AG10803 (cell line): Measurements from ENCODE around the genes TRAF3IP3 and HHAT.

GRCh38 chr1:208029972-208030947 lies 119.3 kb upstream of the CD34 start:
- RRBS, result no CpG with 5 or more reads among the region's 12 CpGs

- RRBS, result no CpG with 5 or more reads among the region's 3 CpGs
These were observed 40.4 kb downstream of the PLXNA2 start for GRCh38 chr1:208203878-208204090.

DNA sequence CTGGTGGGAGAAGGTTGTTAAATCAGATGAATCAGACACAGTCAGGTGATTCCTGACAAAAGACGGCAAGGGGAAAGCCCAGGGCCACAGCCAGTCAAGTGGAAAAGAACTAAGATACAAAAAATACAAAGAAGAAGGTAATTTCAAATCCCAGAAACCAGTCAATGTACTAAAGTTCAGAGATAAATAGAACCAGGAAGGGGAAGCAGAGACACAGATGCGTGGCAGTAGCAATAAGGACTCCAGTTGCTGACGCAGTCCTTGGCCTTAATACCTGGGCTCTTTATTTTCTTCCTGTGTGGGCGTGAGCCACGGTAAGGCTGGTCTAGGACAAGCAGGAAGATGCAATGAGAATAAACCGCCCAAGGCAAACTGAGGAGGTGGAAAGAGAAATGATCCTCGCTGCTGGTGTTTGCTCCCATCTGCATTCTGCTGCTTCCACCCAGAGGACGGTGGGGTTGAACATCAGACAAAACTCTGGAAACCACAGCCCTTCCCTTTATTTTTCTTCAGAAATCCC lies 65.6 kb upstream of the PLXNA2 start:
- RRBS, result no CpG with 5 or more reads among the region's 8 CpGs

DNA sequence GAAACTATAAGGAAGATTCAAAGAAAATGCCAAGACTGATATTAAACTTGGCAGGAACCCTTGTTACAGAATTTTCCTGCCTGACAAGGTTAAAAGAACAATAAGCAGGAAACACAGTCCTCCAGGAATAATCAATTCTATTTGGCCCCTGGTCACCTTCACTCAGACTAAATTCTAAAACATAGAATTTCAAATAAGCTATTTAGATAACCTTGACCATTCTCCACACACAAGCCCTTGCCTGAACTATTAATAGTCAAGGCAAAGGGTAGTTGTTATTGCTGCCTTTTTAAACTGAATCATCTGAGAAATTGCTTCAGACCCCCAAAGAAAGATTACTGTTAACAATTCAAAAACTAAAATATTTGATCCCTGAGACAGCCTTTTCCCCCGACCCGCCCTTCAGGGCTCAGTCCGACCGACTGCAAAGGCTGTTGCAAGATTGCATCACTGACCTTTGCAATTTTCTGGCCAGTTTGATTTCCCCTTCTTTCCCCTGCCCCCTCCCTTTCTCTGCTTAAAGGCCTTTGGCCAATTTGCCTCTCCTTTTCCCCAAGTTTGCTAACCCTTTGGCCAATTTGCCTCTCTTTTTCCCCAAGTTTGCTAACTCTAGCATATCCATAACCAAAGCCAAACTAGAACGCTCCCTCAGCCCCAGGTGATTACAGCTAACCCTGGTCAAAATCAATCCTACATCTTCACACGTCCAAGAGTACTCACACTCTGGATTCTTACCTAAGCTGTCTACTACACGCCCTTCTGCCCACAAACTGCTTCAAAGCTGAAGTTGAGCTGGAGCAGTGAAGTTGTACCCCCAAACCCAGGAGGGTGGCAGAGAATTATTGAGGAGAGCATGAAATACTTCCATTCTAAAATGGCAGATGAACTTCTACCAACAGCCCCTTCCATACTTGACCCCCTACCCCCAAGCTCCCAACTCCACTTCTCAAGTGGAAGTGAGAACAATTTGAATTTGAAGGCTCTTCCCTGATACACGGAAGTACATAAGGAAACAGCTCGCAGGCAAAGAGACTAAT lies 1.3 kb upstream of the G0S2 start:
- RRBS, result no CpG with 5 or more reads among the region's 9 CpGs

- RRBS, result no CpG with 5 or more reads among the region's 3 CpGs
These were observed 12.8 kb upstream of the TRAF3IP3 start for GRCh38 chr1:209742883-209743695.

DNA sequence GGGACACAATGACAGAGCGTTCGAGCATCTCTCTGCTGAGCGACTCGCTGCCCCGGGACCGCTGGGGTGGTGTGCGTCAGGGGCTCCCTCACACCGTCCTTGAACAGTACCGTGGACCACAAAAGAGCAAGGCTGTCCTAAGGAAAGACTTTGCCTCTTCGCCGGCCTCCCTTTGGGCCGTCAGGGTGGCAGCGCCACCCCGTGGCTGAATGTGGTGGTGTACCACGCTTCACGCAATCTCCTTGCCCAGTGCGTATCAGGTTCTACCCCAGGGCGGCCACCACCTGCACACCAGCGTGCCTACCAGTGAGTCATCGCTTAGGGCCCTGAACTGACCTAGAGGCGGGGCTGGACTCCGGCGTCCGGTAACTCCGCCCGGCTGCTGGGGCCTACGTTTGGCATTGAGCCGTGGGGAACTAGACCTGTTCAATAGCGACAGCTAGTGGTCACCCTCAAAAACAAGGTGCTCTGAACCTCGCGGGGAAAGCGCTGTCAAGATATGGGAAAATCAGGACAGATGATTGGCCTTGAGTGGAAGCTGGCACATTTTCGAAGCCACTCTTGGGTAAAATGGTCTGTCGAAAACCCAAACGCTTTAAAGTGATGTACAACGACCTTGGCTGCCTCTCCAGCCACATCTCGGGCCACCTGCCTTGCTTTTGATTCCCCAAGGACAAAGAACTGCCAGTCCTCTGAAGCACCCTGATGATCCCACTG lies 8.1 kb upstream of the TRAF3IP3 start:
- RRBS, result 22% methylated on average over 5 of the region's 37 CpGs

DNA sequence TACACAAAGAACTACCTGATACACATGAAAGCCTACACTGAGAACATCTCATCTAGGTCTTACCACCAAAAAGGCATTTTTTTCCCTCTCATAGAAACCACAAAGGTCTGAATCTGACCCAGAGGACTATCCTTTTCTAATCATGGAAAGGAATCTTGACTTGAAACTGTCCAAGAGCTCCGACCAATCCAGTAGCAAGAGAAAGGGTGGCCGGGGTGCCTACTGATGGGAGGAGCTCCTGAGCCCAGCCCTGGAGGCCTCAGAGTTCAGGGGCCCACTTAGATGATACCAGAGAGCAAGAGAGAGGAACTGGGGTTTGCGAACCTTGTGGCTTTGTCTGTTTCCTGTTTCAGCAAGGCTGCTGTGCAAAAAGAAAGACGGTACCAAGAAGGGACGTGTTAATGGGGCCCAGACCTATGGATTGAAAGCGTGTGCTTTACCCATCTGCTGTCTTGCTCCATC lies at the start of gene TRAF3IP3:
Gene TRAF3IP3, plus strand, starts transcription at position 281 of the 462 bp plus-strand sequence.
- RRBS, result no CpG with 5 or more reads among the region's 6 CpGs

- RRBS, result no CpG with 5 or more reads among the region's 2 CpGs
These were observed 9.0 kb downstream of the C1orf74 start for GRCh38 chr1:209775304-209775904.

GRCh38 chr1:209801013-209801797 lies 4.7 kb downstream of the IRF6 start:
- RRBS, result 22% methylated on average over 3 of the region's 5 CpGs

DNA sequence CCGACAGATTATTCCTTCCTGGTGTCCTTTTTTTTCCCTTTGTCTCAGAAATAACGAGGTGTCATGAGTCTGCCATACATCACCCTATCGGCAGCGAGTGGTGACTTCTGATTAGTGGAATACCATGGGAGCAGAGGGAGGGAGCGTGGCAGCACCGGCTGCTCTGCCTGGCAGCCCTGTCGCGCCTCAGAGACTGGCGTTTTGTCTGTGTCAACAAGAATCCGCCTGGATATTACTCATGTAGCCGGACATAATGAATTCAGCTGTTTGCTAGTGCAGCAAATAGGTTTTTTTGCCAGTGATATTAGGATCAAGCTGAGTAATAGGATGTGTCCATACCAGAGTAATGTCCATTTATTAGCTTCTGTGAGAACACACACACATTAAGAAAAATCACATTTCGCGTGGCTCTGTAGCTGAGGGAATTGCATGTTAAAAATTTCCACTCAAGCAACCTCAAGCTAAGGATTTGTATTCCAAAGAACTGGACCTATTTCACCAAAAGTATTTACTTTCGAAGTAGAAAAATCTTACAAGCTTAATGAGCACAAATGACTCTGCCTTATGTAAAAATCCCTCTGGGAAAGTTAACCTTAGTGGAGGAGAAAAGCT lies 51.9 kb downstream of the UTP25 start:
- RRBS, result 51% methylated on average over 5 of the region's 14 CpGs

GRCh38 chr1:210328474-210329683 lies at the start of gene HHAT:
HHAT (plus strand) TSS chr1:210328902.
- RRBS, result 1% methylated on average over 59 of the region's 102 CpGs

- RRBS, result no CpG with 5 or more reads among the region's 5 CpGs
These were observed 45.7 kb downstream of the HHAT start for GRCh38 chr1:210374393-210374792.

DNA sequence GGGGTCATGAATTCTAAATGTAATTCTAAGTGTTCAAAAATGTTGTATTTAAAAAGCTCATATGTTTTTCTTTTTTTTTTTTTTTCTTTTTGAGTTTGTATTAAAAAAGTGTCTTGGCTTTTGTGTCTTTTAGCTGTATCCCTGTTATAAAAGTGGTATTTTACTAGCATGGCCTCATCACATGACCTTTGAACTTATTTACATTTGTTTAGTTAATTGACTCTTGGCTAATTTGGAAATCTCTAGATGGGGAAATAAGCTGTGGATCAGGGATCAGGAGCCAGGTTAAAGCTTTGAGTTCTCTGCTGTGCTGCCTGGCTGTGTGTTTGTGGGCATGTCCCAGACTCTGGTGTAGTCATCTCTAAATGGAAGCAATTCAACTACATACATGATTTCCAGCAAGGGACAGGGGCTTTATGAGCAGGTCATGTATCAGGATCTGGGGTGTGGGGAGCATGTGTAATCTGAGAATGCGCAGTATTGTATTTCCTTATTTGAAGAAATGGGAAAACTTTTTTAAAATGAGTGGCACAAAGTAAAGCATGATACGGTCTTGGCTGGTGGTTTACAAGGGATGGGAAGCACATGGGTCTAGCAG lies 56.6 kb downstream of the HHAT start:
- RRBS, result no CpG with 5 or more reads among the region's 2 CpGs

- RRBS, result no CpG with 5 or more reads among the region's 8 CpGs
These were observed 146.0 kb downstream of the KCNH1 start for GRCh38 chr1:210987914-210988325.

DNA sequence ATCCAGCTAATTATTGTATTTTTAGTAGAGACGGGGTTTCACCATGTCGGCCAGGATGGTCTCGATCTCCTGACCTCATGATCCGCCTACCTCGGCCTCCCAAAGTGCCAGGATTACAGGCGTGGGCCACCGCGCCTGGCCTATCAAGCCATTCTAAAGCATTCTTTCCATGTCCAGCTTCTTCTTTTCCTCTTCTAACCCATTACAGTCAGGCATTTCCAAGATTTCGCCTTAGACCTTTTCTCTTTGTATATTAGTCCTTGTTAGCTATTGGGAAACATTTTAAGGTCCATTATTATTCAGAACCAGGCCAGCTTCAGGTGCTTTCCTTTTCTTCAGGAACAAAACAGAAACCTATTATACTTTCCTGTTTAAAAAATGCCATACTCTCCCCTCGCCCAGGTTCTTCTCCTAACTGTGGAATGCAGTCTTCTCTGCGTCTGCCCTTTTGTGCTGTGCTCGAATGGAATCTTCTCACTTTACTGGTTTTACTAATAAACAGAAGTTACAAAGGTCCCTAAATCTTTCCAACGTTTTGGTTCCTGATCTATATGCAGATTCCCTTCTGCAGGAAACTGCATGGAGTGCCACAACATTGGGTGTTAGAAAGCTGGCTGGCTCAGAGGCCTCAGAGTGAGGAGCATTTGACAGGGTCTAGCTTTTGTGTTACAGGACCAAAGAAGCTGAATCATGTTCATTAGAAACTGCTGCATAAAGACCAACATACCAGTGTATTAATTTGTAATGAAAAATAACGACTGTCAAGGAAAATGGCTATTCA lies 2.0 kb upstream of the RCOR3 start:
- RRBS, result no CpG with 5 or more reads among the region's 14 CpGs

GRCh38 chr1:211577151-211577696 lies 1.7 kb downstream of the SLC30A1 start:
- RRBS, result no CpG with 5 or more reads among the region's 7 CpGs

- RRBS, result 2% methylated on average over 21 of the region's 56 CpGs
These were observed 717 bp upstream of the SLC30A1 start for GRCh38 chr1:211579355-211580400.

GRCh38 chr1:211592095-211592530 lies 13.2 kb upstream of the SLC30A1 start:
- RRBS, result no CpG with 5 or more reads among the region's 6 CpGs

DNA sequence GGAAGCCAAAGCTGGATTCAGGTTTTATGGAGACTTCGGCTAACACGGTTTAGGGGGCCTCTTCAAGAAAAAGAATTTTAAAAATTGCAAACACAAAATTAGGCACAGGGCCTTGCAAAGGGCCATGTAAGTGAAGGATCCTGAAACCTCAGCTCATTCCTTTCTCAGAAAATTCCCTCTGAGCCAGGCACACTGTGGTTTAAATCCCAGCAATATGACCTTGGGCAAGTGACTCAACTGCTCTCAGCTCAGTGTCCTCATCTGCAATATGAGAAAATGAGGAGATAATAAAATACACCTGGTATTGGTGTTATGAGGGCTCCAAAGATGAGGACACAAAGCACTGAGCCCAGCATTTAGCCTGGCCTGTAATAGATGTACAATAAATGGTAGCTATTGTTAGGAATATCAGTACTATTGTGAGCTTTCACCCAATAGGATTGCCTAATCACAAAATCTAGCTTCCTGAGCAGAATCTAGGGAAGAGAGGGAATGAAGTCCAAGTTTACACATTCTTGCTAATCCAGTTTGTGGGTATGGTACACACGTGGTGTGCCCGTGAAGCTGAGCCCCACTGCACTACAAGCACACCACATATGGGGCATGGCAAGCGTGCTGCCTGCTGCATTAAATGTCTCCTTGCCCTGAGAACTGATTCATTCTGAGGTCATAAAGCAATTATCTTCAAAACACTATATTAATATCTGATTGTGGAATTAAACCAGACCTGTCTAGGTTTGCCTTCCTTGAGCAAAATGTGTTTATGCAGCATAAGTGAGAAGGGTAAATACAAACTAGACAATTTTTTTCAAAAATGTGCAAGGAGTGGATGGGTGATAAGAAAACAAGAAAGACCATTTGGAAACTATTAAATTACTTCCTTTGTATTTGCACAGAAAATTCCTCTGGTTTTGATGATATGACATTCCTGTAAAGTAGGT lies 24.3 kb upstream of the SLC30A1 start:
- RRBS, result no CpG with 5 or more reads among the region's 5 CpGs

GRCh38 chr1:211621389-211621916 lies 42.5 kb upstream of the SLC30A1 start:
- RRBS, result no CpG with 5 or more reads among the region's 8 CpGs